Measurements from ENCODE around the genes PAWR, TMTC2 and ALX1.

- PRO-cap, result no peak
Observed at GRCh38 chr12:79558047-79558513, 132.7 kb downstream of the PAWR start.

GRCh38 chr12:79688686-79689193 lies 2.0 kb downstream of the PAWR start:
- PRO-cap, result no peak

- PRO-cap, result bidirectional peak, plus-strand start at chr12:79691053, minus-strand start at chr12:79690964; bidirectional peak, plus-strand start at chr12:79691225, minus-strand start at chr12:79691291
Observed at GRCh38 chr12:79690831-79691639, at the start of gene PAWR. Gene PAWR (minus strand): TSS chr12:79690964.

- PRO-cap, result no peak
Observed at GRCh38 chr12:79691640-79691750, 731 bp upstream of the PAWR start.

- PRO-cap, result no peak
Observed at GRCh38 chr12:79872606-79873120, 62.2 kb downstream of the PPP1R12A start.

DNA sequence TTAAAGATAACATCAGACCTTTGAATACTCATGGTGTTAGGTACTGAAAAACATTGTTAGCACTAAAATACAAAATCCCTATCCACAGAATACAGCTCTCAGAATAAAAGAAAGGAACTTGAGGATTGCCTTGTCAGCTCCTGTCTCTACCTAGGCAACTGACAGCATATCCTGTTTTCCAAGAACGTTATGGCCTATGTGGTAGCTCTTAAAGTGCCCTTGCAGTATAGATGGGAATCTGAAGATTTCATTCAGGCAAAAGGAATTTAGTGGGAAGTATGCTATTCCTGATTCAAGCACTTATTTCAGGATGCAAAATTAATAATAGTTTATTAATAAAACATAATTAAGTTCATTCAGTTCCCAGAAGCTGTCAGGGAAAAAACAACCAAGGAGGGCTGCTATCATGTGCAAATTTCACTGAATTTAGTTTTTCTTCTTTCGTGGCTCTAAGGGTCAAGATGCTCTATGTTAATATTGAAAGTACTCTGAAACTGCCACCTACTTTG lies 1.9 kb upstream of the PPP1R12A start:
- PRO-cap, result no peak

GRCh38 chr12:80044752-80045215 lies 54.6 kb upstream of the OTOGL start:
- PRO-cap, result no peak

GRCh38 chr12:80702722-80703458 lies 4.5 kb upstream of the MYF6 start:
- PRO-cap, result no peak

DNA sequence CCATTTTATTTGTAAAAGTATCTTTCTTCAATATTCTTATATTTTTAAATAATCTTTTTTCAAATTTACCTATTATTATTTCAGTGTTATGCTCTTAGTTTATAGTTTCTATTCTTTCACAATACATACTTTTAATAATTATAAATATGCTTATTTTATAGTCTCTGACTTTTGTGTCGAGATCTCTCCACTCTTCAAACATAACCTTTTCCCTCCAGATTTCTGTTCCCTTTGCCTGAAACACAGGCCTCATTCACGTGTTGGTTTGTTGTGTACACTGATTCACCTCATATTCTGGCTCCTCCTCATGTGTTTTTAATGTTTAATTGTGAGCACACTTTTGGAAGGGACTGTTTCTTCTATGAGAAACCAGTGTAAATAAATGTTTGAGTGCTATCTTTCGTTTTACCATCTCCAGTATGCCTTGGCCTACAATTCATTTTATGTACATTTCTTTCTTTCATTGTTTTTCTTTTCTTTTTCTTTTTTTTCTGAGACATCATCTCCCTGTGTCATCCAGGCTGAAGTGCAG lies 20.1 kb downstream of the LIN7A start:
- PRO-cap, result no peak

DNA sequence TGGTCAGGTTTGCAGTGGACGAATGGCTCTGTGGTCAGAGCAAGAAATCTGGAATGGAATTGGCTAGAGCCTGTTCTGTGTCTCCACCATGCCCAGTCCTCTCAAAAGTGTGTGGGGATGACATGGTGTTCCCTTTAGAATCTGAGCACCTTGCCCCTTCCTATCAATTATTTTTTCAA lies 1.4 kb downstream of the ACSS3 start:
- PRO-cap, result no peak

DNA sequence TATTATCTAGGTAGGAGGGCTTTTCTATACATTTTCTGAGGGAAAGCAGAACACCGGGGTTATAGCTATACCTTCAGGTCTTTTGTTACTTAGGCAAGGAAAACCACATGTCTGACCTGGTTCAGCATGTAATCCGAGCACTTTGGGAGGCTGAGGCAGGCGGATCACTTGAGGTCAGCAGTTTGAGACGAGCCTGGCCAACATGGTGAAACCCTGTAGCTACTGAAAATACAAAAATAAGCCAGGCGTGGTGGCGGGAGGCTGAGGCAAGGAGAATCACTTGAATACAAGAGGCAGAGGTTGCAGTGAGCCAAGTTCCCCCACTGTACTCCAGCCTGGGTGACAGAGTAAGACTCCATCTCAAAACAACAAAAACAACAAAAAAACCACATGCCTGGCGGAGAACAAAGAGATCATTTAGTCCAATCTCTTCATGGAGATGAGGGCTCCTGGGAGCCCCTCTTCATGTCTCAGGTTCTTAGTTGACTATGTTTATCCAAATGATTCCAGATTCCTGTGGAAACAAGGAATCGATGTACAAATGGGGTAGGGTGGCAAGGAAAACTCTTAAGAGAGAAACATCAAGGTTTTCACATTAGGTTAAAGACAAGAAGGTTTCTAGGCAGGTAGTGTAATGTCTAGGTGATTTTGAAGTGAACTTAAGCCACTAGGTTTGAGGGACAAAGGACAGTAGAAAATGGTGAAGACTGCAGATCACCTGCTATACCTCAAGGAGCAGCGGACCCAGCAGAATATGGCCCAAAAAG lies 177.7 kb downstream of the ACSS3 start:
- PRO-cap, result no peak

- PRO-cap, result no peak
Observed at GRCh38 chr12:82357710-82358056, 504 bp downstream of the CCDC59 start.

DNA sequence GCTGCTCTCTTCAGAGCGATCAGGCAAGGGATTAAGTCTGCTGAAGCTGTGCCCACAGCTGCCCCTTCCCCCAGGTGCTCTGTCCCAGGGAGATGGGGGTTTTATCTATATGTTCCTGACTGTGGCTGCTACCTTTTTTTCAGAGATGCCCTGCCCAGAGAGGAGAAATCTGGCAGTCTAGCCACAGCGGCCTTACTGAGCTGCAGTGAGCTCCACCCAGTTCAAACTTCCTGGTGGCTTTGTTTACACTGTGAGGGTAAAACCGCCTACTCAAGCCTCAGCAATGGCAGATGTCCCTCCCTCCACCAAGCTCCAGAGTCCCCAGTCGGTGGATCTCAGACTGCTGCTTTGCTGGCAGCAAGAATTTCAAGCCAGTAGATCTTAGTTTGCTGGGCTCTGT lies 52.0 kb upstream of the TMTC2 start:
- PRO-cap, result no peak

GRCh38 chr12:82678111-82678484 lies 8.6 kb upstream of the TMTC2 start:
- PRO-cap, result no peak

- PRO-cap, result bidirectional peak, plus-strand start at chr12:82686906, minus-strand start at chr12:82686717; bidirectional peak, plus-strand start at chr12:82687074, minus-strand start at chr12:82687070
Observed at GRCh38 chr12:82686769-82687696, at the start of gene TMTC2. Gene TMTC2 (plus strand): TSS chr12:82686906.

- PRO-cap, result no peak
Observed at GRCh38 chr12:84910516-84911056, 2.0 kb downstream of the SLC6A15 start.

DNA sequence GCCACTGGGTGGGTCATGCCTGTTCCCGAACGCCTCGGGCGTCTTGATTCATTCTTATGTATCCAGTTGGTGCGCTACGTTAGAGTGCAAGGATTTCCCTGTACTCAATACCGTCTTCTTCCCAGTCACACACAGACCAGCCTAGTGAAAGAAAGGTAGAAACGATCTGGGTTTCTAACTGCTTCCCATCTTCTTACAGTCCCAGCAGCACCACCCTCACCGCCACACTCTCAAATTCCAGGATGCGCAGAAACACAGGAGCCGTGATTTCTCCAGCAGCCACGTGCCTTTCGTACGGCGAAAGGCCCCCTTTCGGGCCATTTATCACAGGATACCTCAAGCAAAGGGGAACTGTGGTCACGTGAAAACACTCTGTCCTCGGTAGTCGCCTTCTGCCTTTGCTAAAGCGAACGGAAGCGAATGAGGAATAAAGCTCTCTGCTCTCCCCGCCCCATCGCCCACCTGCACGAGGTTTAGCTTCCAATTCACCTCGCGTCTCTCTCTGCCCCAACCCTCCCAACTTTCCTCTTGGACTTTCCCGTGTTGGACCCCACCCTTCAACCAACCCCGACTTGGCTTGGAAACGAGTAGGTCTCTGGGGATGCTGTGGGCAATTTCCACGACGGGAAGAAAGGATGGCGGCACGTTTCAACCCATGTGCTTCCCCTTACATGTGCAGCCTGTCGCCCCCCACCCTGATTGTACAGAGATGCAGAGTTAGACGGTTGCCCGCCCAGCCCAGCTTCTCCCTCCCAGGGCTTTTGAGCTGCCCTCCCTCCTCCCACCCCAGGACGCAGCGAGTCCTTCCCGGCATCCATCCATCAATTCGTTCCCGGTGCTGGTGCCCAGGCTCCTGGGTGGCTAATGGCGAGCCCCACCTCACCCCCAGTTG lies 750 bp downstream of the SLC6A15 start:
- PRO-cap, result no peak

DNA sequence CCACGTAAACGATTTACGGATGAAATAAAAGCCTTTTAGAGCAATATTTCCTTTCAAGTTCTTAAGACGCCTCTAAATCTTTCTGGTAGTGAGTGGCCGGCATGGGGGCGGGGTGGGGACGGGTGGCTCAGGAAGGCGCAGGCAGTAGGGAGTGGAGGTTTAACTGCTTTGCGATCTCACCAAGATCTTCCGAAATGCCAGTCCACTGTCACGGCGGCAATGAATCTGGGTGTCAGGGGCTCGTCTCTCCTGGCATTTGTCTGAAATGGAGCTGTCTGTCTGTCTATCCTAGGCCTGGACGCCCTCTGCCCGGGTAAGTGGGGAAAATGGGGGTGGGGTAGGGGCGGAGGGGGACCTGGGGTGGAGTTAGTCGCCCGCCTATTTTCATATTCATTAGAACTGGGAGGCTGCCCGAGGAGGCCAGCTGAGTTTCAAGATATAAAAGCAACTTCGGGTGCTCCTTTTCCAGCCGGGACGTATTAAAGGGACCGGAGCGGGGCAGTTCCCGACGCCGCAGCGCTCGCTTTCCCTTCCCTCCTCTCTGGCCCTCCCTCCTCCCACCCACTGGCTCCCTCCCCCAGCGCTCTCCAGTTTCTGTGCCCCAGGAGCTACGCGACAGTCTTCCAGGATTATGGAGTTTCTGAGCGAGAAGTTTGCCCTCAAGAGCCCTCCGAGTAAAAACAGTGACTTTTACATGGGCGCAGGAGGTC lies at the start of gene ALX1:
Gene ALX1, plus strand, starts transcription at position 590 of the 710 bp plus-strand sequence.
- PRO-cap, result no peak

GRCh38 chr12:88419051-88419415 lies 161.2 kb downstream of the KITLG start:
- PRO-cap, result unidirectional peak, minus-strand start at chr12:88419279

- PRO-cap, result no peak
Observed at GRCh38 chr12:88499891-88500345, 80.4 kb downstream of the KITLG start.